Iris pigment epithelial cell (primary cell): Measurements from ENCODE around the genes POTEB2 and HERC2.

DNA sequence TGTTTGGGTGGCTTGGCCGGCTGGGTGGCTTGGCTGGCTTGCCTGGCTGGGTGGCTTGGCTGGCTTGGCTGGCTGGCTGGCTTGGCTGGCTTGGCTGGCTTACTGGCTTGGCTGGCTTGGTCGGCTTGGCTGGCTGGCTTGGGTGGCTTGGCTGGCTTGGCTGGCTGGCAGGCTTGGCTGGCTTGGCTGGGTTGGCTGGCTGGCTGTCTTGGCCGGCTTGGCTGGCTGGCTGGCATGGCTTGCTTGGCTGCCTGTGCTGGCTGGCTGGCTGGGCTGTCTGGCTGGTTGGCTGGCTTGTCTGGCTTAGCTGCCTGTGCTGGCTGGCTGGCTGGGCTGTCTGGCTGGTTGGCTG is 438.2 kb downstream of the GOLGA6L6 start:
- RRBS = no CpG with 5 or more reads among the region's 3 CpGs

- RRBS = no CpG with 5 or more reads among the region's 30 CpGs
These were observed at the start of gene POTEB2 for GRCh38 chr15:20866023-20866753. TSS of gene POTEB2 (minus strand) at chr15:20866314.

- RRBS = no CpG with 5 or more reads among the region's 47 CpGs
These were observed 95.3 kb downstream of the POTEB3 start for GRCh38 chr15:21344963-21345412.

GRCh38 chr15:22239075-22240037 is 145.0 kb downstream of the OR4N4 start:
- RRBS = no CpG with 5 or more reads among the region's 19 CpGs

DNA sequence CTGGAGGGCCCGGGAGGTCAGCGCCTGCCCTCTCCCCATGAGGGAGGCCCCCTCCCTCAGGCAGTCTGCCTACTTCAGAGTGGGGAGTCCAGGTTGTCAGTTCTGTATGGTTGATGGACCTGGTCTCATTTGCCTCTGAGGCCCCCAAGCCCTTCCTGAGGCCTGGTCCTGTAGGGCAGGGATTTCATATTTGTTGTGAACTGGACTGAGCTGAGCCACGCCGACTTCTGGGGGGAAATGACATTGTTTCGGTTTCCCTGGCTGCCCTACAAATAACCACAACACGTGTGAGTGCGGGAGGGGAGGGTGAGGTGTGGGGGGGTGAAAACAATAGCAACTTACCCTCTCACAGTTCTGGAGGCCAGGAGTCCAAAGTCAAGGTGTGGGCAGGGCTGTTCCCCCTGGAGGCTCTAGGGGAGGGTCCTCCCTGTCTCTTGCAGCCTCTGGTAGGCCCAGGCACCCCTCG is 160.3 kb downstream of the OR4N4 start:
- RRBS = no CpG with 5 or more reads among the region's 8 CpGs

DNA sequence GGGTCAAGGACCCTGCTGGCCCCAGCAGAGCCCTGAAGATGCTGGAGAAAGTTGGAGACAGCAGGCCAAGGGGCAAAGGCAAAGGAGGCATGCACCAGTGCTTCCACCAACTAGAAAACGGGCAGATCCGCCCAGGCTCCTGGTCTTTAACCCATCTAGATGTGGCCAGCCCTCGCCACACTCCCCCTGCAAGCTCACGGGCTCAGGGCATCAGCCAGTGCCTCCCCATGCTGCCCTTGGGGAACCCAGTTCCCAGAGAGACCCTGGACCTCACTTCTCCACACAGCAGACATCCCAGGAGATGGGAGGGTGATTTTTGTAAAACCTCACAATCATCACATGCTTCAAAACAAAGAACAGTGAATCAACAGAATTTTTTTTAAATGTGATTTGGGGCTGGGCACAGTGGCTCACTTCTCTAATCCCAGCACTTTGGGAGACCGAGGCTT is 24.6 kb downstream of the CYFIP1 start:
- RRBS = no CpG with 5 or more reads among the region's 5 CpGs

DNA sequence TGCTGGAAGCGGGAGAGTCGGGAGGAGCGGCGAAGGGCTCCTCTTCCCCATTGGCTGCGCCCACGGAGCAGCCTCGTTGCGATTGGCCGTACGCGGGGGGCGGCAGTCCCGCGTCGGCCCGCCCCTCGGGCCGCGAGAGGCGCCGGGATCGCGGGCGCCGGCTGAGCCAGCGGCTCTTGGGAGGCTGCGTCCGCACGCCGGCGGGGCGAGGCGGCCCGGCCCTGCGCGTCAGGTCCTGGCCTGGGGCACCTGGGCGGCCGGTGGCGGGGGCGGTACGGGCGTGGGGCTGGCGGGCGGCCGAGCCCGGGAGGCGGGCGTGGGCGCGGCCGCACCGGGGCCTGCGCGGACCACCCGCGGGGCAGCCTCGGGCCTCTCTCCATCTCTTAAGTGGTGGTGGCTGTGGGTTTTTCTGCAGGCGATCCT is 30.4 kb downstream of the GOLGA6L26 start:
- RRBS = no CpG with 5 or more reads among the region's 58 CpGs

DNA sequence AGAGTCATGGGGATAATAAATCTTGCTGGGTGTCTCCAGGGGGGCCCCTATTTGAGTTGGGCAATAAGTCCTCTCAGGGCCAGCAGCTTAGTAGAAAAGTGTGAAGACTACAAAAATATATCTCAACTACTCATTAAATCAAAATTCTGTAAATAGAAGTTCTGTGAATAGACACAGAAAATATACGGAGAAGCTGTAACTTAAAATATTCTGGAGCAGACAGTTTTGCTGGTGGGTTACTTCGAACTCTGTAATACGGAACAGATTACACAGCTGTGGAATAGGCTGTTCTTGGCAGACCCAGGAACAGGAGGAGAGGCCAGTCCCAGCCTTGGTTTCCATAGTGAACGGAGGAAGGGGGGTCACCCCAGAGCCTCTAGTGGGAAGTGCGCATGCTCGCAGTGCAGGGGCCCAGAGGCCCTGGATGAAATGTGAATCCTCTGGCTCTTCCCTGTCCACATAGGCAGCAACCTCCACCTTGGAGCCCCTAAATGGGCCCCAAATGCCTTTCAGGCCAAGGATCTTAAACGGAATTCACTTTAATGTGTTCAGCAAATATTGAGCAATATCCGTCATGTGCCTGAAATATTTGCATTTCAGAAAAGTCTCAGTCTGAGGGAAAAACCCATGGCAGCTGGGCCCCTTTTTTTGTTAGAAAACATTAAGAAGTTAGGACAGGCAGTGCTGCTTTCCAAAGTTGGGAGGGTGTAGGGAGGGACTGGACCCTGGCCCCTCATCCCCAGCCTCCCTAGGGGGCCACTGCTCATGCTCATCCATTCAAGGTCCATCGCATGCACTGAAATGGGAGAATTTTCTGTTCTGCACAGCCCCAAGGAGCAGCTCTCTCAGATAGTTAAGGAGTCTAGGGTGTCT is 3.3 kb upstream of the NDN start:
- RRBS = no CpG with 5 or more reads among the region's 9 CpGs

GRCh38 chr15:25375205-25375855 is 63.5 kb downstream of the UBE3A start:
- RRBS = no CpG with 5 or more reads among the region's 9 CpGs

DNA sequence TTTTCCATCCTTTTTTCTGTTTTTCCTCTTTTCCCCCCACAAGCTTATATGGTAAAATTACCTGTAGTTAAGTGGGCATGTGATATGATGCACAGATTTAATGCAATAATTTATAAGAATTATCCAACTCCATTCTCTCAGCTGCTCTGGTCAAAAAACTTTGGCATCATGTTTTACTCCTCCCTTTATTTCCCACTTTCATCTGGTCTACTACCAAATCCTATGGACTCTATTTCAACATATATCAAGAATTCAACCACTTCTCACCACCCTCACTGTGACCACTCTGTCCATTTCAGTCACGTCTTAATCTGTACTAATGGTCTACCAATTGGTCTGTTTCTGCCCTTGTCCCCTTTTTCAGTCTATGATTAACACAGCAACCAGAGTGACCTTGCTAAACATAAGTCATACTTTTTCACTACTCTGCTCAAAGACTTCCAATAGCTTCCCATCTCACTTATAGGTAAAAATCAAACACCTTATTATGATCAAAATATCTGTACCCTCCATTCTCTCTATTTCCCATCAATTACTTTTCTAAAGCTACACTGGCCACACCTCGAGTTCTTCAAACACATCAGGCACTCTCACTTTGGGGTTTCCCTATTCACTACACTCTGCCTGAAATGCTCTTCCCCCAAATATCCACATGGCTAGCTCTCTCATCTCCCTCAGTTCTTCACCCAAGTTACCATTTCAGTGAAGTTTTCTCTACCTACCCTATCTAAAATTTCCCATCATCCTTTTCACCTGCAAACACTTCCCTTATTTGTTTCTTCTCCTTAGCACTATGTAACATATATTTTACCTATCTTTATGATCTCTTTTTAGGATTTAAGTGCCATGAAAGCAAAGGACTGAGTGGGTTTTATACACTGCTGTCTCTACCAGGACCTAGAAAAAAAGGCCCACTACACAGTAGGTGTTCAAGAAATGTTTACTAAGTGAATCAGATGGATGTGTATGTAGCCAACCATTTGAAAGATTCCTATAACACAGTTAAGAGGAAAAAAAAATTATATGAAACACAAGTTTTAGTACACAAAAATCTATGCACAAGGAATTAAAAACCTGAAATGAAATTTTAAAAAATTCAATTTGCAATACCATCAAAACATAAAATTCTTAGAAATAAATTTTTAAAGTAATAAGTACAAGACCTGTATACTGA is 14.8 kb downstream of the UBE3A start:
- RRBS = no CpG with 5 or more reads among the region's 2 CpGs

- RRBS = no CpG with 5 or more reads among the region's 6 CpGs
These were observed 1.1 kb downstream of the UBE3A start for GRCh38 chr15:25437686-25438102.

GRCh38 chr15:25674809-25675702 is 188.1 kb downstream of the ATP10A start:
- RRBS = 72% methylated on average over 6 of the region's 19 CpGs

DNA sequence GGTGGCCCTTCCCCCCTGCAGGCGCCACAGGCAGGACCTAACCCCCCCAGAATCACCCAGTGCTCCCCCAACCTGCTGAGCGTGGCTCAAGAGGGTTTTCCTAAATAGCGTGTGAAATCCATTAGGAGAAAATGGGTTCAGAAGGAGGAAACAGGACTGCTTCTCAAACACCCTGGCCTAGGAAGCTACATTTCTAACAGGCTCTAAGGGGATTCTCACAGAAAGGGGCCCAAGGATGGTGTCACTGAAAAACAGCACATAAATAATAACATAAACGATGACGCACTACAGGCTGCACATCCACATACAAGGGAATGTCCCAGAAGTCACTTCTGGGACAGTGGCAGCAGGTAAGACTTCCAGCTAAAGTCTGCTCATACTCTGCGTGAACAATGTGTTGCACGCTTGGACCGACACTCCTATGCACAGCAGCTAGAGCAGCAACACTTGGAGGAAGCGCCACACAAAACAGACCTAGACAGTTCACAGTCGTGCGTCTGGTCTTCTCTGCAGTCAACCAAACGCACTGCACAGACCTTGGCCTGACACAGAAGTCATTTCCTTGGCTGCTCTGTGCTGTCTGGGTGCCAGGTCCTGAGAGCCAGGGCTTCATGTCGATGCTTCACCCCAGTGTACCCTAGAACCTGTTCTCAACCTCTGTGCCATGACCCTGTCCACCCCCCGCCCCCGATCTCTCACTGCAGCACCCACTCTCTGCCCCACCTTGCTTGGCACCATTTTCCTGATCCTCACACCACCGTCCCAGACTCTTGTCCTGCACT is 3.4 kb downstream of the ATP10A start:
- RRBS = no CpG with 5 or more reads among the region's 16 CpGs

DNA sequence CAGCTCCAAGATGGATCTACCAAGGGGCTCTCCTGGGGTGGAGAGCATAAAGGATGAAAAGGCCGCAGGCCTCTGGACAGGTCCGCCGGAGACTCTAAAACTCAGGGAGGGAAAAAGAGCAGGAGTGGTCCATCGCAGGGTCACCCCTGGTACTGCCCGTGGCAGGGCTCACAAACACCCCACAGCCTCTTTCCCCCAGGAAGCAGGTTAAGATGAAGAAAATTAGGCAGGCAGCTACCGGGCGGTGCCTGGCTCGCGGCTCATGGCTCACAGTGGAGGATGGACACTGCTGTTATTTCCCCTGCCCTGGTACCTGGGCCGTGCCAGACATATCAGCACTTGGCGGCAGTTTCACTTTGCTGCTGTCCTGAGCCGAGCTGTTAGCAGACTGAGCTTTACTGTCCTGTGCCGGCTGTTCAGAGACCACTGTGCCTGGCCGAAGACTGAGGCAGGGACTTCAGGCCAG is 1.3 kb downstream of the ATP10A start:
- RRBS = no CpG with 5 or more reads among the region's 14 CpGs

DNA sequence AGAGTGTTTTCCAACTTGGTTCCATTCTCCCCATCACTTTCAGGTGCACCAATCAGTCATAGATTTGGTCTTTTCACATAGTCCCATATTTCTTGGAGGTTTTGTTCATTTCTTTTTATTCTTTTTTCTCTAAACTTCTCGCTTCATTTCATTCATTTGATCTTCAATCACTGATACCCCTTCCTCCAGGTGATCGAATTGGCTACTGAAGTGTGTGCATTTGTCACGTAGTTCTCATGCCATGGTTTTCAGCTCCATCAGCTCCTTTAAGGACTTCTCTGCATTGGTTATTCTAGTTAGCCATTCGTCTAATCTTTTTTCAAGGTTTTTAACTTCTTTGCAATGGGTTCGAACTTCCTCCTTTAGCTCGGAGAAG is 60.2 kb upstream of the OCA2 start:
- RRBS = no CpG with 5 or more reads among the region's 6 CpGs

GRCh38 chr15:28222541-28223080 is 99.4 kb downstream of the HERC2 start:
- RRBS = no CpG with 5 or more reads among the region's 7 CpGs

DNA sequence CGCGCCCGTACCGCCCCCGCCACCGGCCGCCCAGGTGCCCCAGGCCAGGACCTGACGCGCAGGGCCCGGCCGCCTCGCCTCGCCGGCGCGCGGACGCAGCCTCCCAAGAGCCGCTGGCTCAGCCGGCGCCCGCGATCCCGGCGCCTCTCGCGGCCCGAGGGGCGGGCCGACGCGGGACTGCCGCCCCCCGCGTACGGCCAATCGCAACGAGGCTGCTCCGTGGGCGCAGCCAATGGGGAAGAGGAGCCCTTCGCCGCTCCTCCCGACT is at the start of gene HERC2:
HERC2 (minus strand) TSS at position 156 of the 268 bp plus-strand sequence.
- RRBS = no CpG with 5 or more reads among the region's 43 CpGs

- RRBS = no CpG with 5 or more reads among the region's 10 CpGs
These were observed 63.2 kb downstream of the APBA2 start for GRCh38 chr15:28948930-28949329.

DNA sequence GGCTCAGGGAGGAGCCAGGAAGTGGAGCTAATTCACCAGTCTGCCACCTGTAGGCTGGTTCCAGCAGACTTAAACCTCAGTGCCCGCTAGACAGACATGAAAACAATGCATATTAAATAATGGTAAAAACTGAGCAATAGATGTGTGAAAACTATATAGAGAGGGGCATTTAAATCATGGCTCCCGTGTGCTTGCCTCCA is 1.9 kb downstream of the ENTREP2 start:
- RRBS = no CpG with 5 or more reads among the region's 2 CpGs